Prostate gland (tissue), 2 donors: ENCODE measurements around a stretch of chr1.

- PRO-cap: no peak
- RAMPAGE, long total RNA, 2 experiments: no peak in any of the 2 experiments
Observed at GRCh38 chr1:224708243-224708973, 92.3 kb downstream of the CNIH3 start.

DNA sequence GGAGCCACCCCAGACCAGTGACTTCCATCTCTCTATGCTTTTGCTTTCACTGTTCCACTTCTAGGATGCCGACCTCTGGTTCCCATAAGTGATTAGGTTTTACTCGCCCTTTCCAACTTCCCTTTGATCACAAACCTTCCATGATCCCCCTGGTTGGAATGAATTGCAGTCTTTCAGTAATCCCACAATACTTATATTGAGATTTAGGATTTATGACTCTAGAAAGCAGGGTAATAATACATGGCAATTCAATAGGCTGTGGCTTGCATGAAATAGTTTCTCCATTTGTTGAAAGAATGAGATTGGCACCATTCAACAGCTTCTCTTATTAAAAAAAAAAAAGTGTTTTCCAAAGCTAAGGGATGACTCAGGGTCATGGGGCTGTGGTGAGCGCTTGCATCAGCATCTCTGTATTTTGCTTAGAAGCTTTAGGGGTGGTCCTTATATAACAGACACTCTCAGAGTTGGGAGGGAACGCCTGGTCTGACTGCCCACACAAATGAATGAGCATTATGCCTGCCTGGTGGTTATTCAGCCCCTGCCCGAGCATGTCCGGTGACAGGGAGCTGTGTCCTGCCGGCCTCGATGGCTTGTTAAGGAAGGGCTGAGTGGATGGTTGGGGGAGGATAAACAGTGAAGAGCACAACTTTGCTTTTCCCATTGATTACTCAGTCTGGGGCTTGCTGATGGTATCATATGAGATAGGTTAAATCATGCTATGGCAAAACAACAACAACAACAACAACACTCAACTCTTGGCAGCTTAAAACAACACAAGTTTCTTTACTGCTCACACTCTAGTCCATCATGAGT, 110.6 kb downstream of the CNIH3 start:
- PRO-cap: no peak
- RAMPAGE, long total RNA, 2 experiments: no peak in any of the 2 experiments

- PRO-cap: bidirectional peak, plus-strand start at chr1:224733519, minus-strand start at chr1:224733473
- RAMPAGE, long total RNA, 2 experiments: no peak in any of the 2 experiments
Observed at GRCh38 chr1:224733203-224733830, 117.2 kb downstream of the CNIH3 start.

DNA sequence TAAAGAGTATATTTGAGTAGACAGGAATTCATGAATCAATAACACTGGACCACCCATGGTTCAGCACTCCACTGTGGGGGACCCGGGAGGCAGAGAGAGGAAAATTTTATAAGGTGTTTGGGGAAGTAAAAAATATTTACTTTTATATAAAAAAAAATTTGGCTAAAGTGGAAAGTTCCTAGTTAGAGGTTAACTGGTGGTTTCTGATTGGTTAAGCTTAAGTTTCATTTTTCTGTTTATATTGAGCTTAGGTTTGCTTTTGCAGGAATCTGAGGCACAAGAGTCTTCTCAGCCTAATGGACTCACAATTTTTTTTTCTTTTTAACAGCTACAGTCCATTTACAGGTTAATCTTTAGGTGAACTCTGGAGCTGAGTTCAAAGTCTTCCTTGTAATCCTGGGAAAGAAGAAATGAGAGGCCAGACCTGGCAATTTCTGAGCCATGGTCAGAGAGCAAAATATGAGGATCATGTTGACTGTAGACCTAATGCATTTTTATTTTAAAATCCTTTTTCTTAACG, 55.5 kb upstream of the DNAH14 start:
- PRO-cap: no peak
- RAMPAGE, long total RNA, 2 experiments: no peak in any of the 2 experiments

GRCh38 chr1:225425148-225425923, 2.5 kb downstream of the LBR start:
- PRO-cap: bidirectional peak, plus-strand start at chr1:225425539, minus-strand start at chr1:225425442
- RAMPAGE, long total RNA, 2 experiments: no peak in any of the 2 experiments

GRCh38 chr1:225426434-225426889, 1.4 kb downstream of the LBR start:
- PRO-cap: no peak
- RAMPAGE, long total RNA, 2 experiments: no peak in any of the 2 experiments

- PRO-cap: bidirectional peak, plus-strand start at chr1:225427800, minus-strand start at chr1:225427766
- RAMPAGE, long total RNA, 2 experiments: no peak in any of the 2 experiments
Observed at GRCh38 chr1:225426890-225427841, 672 bp downstream of the LBR start.

GRCh38 chr1:225444850-225445332, 17.1 kb upstream of the LBR start:
- PRO-cap: bidirectional peak, plus-strand start at chr1:225445146, minus-strand start at chr1:225444976
- RAMPAGE, long total RNA, 2 experiments: no peak in any of the 2 experiments

DNA sequence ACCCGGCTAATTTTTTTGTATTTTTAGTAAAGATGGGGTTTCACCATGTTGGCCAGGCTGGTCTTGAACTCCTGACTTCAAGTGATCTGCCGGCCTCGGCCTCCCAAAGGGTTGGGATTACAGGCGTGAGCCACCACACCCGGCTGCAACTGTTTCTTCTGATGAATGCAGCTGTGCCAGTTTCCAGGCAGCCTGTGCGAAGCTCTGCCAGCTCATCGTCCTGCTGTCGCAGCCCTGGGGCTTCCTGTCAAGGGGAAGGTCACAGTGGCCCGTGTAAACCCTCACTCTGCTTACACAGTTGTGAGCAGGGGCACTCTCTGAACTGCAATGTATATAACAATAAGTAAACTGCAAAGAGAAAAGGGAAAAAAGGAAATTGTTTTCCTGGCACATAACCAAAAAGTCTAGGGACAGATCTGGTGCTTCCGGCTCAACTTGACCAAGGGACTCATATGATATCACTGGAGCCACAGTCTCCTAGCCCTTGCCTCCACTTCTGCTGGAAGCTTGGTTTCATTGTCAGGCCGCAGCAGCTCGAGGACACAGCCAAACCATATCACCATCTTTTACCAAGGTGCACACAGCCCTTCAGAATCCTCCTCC, 22.7 kb upstream of the LBR start:
- PRO-cap: no peak
- RAMPAGE, long total RNA, 2 experiments: no peak in any of the 2 experiments

DNA sequence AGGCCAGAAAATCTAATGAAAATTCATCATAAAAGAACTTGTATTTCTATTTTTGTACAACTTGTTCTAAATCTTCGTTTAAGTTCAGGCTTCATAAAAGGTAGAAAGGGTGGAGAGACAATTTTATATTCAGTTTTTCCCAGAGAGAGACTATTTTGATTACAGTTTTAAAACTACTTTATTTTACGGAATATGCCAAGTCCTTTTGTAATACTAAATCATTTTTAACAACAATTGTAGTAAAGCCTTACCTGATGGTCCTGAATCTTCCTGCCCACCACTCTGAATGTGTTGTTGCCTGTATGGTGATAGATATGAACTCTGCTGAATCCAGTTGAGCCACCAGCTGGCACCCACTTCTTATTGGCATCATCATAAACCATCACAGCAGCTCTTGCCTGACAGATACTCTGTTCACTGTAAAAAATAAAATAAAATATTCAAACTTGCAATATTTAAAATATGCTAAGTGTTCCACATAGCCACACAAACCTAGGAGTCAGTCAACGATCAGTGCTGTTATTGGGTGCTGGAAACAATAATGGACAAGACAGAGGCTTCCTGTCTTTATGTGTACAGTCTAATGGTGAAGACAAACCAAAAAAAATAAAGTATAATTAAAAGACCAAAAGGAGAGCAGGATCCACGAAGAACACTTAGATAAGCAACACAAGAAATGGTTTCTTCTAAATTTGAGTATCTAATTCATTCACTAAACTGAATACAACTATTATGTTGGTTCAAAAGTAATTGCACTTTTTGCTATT, 85.7 kb downstream of the ENAH start:
- PRO-cap: no peak
- RAMPAGE, long total RNA, 2 experiments: no peak in any of the 2 experiments

DNA sequence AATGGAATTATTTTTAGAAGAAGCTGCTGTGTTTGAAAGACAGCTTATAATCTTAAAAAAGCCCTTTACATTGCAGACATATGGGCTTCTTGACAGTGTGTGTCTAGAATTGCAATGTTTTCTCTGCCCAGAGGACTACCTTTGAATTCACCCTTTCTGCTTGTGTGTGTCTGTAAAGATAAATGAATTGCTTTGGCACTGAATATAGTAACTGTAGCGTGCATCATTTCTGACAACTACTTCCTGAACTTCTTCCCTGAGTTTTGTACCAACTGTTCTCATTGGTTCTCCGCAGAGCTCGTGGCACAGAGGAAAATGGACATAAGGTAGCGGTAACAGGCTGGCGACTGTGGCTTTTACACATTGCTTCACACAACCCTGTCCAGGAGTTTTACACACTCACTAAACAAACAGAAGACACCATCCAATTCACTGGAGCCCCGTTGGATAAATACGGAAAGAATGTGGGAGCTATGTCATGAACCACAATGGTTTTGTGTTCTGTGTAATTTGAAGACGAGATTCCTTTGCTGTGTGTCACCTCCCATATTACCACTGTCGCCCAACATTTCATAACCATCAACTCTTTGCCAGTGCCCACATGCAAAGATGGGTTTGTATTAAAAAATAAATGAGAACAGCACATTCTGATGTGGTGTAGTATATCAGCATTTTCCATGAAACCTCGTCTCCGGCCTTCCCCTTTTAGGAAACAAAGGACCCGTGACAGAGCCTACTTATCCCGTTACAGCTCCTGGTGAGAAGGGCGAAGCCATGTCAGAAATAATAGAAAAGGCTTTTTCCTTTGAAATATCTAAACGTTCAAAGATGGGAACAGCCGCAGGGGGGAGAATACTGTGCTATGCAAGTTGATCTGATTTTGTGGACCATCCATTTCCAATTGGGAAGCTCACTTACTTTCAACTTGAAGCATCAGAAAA, 47.3 kb upstream of the ENAH start:
- PRO-cap: no peak
- RAMPAGE, long total RNA, 2 experiments: no peak in any of the 2 experiments

DNA sequence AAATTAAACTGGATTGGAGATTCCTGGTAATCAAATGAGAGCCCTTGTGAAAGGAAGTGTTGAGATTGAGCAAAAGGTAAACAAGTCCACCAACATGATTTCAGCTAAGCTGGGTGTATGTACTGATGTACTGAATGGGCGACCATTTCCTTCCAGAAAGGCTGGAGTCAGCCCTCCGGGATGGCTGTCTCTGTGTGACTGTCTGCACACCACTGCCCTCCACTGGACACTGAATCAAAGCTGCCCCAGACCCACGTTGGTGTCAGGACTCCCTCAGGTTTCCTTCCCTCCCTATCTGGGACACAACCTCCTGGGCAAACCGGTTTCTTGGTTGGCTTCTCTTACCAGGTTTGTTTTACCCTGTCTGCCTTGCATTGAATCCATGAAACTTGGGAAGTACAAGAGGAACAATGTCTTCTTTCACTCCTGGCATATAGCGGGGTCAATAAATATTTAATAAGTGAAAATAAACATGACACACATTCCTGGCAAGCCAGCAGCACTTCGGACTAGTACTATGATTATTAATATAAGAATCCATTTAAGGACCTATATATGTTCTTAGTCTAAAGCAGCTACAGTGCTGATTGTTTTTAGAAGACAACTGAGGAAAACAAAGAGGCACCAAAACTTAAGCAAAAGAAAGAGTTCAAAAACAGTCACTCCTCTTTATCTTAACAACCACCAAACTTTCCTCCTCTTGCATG, 5.2 kb upstream of the SRP9 start:
- PRO-cap: no peak
- RAMPAGE, long total RNA, 2 experiments: no peak in any of the 2 experiments

- PRO-cap: no peak
- RAMPAGE, long total RNA, 2 experiments: no peak in any of the 2 experiments
Observed at GRCh38 chr1:225875140-225875806, 6.9 kb downstream of the TMEM63A start.

- PRO-cap: no peak
- RAMPAGE, long total RNA, 2 experiments: no peak in any of the 2 experiments
Observed at GRCh38 chr1:225880607-225880978, 1.6 kb downstream of the TMEM63A start.

- PRO-cap: no peak
- RAMPAGE, long total RNA, 2 experiments: no peak in any of the 2 experiments
Observed at GRCh38 chr1:225882590-225883567, 699 bp upstream of the TMEM63A start.

DNA sequence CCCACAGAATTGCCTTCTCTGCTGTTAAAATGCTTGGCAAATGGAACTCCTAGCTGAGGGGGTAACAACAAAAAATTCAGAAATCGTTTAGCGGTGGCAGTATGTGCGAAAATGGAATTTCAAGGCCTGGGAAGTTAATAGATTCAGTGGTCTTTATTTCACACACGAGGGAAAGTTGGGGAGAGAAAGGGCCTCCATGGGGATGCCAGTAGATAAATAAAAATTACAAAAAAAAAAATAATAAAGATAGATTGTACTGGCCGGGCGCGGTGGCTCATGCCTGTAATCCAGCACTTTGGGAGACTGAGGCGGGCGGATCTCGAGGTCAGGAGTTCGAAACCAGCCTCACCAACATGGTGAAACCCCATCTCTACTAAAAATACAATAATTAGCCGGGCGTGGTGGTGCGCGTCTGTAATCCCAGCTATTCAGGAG, 1.2 kb upstream of the SDE2 start:
- PRO-cap: no peak
- RAMPAGE, long total RNA, 2 experiments: no peak in any of the 2 experiments

DNA sequence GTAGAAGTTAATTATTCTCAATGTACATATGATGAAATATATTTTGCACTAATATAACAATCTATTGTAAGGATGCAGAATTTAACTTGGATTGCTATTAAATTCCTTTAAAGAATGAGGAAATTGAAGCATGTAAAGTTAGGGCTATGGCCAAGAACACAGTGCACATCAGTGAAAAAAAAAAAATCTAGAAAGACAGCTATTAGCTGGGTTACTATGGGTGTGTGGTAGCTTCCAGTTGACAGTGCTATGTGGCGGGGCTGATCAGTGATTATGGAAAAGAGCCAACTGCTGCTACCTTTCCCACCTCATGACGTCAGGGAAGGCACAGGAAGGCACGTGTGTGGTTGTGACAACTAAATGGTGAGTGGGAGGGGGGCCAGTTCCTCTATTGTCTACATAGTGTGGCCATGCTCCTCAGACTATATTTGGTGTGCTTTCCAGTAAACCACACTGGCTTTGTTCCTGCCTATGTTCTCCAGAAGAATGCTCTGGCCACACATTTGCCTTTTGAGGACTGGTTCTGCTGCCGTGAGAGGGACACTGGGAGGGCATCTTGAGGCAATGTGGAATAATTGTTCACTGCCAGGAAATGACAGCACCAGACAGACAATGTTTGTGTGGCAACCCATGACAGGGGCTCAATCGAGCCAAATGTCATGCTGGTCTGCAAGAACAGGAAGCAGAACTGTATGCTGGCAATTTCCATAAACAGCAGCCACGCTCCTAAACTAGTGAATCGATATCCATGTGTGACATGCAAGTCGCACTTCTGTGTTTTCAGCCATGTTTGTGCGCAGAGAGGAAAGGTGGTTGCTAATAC, 2.9 kb upstream of the SDE2 start:
- PRO-cap: bidirectional peak, plus-strand start at position 502 of the sequence, minus-strand start at position 275 of the sequence
- RAMPAGE, long total RNA, 2 experiments: no peak in any of the 2 experiments

GRCh38 chr1:226068427-226068937, 6.0 kb downstream of the H3-3A start:
- PRO-cap: no peak
- RAMPAGE, long total RNA, 2 experiments: no peak in any of the 2 experiments

DNA sequence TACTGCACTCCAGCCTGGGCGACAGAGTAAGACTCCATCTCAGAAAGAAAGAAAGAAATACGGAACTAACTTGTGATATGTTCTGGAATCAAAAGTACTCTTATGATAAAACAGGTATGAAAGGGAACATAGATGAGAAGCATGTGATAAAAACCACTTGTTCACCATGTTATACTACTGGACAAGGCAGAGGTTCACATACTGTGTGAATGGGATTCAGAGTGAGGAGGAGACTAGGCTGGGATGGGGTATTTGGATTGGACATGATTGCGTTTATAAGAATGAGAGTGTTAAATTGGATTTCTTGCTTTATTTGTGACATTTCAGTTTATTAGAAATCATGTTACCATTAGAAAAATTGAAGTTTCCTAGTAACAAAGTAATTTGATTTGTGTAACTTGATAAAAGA, 8.2 kb downstream of the H3-3A start:
- PRO-cap: no peak
- RAMPAGE, long total RNA, 2 experiments: no peak in any of the 2 experiments

DNA sequence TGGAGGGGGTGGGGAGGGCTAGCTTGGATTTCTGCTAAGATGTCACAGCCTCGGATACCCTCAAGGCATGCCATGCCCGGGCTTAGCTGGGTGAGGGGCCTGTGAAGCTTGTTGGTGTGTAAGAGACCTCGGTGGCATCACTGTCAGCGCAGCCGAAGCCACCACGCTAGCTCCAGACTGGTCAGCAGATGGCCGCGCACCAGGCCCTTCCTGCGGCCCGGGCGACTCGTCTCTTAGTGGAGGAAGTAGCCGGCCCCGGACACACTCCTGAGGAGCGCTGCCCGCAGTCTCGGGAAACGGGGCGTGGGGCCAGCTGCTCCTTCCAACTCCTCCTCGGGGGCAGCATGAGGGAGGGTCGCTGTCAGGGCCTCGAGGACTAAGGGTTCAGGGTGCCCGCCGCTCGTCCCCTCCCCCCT, 20.4 kb downstream of the H3-3A start:
- PRO-cap: no peak
- RAMPAGE, long total RNA, 2 experiments: no peak in any of the 2 experiments